ENCODE data around the genes ELAPOR1 and MYBPHL.

DNA sequence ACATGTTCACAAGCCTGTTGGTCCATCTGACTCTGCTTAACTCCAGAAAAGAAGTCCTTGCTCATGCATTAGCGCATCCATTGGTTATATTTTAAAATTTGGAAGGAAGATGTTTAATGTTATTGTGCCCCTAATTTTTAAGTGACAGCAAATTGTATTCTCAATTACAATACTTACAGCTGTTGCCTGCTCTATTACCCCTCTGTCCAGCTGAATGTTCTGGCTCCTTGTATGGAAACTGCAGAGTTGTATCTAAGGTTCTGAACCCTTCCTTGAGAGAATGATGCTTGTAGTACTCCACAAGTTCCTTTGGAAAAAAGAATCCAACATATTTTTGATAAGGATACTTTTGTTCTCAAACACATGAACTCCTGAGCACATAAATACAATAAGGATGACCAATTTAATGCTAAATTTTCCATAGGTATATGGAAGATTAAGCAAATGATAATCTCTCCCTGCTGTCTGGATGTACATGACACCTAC, 368.9 kb downstream of the VAV3 start:
- PRO-cap: no peak

DNA sequence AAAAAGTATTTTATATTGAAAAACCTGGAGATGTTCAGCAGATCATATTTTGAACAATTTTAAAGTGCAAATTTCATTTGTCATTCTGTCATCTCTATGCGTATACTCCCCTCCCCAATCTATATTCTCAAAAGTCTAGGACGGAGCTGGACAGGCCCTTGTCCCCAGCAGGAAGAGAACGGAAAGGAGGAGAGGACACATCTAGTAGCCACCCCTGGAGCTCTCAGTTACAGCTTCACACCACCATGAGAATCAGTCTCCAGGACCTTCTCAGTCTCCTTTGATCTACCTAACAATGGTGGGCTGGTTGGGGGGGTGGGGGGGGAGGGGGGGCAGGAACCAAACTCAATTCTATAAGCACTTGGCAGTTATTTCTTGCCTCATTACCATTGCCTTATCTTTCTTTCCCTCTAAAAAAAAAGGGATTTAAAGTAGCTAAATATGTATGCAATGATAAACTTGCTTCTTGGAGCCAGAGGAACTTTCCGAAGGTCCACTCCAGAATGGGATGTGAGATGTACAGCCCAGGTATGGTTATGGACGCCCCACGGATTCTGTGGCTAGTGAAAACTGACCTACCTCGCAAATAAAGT, 279.2 kb downstream of the VAV3 start:
- PRO-cap: unidirectional peak, plus-strand start at position 178 of the sequence

DNA sequence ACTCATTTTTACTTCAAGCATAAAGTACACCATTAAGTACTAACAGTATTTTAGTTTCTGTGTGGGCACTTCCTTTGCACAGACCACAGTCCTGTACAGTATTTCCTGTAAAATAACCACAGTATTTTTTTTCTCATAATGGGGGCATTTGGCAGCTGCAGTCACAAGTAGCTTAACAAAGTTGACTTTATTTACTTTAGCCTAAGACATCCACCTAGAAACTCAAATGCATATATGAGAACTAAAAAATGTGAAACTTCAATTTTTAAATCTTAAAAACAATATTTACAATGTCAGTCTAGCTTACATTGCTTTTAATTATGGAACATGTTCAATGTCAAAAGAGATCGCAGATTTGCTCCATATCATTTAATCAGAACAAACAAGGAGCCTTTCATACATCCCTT, 135.5 kb downstream of the VAV3 start:
- PRO-cap: no peak

DNA sequence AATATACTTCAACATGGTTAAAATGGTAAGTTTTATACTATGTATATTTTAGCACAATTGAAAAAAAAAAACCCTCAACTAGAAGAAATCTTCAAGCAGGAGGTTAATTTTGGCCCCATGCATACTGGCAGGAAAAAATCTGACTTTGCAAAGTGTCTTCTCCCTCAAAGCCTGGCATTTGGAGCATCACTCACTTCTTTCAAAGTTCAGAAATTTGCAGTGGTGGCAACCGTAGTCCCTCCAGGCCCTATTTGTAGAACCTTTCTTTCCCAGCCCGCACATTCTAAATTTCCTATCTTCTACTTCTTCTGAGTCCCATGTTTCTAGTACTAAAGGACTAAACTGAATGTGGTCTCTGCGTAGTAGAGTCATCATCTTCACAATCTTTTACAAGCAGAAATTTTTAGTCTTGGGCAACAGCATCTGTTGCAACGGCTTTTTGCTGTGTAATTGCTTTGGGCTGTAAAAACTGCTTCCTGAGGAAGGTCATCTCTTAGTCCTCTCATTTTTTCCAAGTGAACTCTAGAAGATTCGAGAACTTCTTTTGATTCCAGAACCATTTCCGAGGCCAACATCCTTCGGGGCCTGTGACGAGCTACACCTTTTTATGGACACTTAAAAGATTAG, 23.9 kb downstream of the VAV3 start:
- PRO-cap: no peak

DNA sequence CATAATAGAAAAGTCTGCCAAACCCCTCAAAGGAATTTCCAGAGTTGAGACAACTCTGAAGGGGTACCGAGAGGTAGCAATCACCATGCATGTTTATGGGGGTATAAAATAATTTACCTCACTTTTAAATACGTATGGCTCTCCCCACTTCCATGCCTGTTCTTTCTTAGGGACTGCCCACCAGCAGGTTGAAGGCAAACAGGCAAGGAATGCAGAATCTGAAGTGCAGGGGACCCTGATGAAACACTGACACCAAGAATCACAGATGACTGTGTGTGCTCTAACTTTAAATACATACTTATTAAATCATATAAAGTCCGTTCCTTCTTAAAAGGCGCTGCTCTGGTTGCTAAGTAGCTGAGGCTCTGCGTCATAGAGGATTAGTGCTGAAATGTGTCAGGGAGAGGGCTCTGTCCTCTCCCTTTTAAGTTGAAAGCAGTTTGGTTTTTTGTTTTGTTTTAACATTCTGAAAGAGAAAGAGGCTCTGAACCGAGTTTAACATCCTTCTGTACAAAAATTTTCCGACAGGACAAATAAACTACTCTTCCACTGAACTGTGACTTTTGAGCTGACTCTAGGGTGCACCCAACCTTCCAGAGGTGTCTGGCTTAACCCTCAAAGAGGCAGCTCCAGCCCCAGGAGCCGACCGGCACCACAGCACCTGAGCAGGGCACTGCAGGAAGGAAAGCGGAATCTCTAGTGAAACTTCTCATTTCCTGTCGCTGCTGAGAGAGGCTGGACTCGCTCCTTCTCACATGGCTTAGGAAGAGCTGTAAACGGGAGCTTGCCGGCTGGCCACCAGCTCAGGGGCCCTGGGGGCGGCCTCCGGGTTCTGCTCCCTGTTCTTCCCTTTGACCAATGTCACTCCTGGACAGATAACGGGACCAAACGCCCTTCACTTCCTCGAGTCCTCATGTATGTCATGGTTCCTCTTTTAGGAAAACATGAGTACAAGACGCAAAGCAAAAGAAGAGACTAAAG, 1.4 kb downstream of the VAV3 start:
- PRO-cap: no peak

DNA sequence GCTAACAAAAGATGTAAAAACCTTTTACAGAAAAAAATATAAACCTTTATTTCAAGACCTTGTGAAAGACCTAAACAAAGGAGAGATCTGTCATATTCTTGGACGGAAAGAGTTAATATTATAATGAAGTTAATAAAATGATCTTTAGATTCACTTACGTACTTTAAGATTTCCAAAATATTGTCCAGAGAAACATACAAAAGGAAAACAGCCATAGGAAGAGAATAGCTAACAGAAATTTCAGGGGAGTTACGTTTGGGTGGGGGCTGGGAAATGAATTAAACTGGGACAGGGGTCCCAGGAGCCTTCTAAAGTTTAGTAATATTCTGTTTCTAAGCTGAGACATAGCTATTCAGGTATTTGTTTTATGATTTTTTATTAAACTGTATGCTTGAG, 94.0 kb downstream of the SLC25A24 start:
- PRO-cap: no peak

- PRO-cap: unidirectional peak, minus-strand start at chr1:108200900
Measured at GRCh38 chr1:108200577-108201264, 578 bp upstream of the SLC25A24 start.

DNA sequence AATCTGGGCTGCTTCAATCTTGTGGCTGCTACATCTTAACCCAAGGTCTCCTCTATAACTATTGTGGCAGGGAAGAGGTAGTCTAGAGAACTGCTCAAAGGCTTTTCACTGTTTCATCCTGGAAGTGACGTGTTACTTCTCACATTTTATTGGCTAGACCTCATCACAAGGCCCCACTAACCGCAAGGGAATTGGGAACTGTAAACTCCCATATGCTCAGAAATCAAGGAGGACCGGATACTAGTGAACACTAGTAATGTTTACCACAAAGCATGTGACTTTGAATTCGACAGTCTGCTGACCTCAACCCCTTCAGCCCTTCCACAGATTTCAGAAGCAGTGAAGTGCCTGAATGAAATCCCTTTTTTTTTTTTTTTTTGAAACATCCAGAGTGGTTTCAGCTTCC, 3.4 kb upstream of the EEIG2 start:
- PRO-cap: no peak

DNA sequence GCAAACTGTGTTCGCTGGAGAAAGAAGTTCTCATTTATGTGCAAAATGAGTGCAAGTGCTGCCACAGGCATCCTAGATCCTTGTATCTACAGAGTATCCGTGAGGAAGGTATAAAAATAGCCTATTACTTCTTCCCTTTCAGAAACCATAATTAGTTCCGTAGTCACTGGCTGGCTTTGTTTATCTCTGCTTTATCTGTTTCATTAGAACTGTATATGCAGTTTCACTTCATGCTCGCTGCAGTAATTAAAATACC, 40.6 kb downstream of the EEIG2 start:
- PRO-cap: no peak

DNA sequence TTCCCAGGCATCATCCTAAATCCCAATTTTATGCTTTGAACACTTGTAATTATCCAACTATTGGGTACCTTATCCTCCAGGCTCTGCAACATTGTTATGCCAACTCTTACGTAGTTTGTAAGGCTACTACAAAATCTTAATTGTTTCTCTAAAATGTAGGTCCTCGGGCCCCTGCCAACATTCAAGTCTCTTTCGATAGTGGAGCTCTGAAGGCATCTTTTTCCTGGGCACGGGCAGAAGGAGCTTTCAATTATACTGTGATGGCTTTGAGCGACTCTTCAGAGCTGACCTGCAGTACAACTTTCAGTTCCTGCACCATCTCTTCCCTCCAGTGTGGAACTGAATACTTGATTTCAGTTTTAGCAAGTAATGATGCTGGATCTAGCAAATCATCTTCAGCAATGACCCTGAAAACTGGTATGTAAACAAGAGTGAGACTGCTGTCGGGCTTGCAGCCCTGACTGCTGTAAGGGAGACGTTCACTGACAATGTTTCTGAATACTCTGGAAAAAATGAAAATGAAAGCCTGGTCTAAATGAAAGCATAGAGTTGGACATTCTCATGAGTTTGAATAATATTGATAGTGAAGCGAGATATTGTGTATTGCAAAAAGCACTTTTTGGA, 9.6 kb downstream of the FNDC7 start:
- PRO-cap: no peak

DNA sequence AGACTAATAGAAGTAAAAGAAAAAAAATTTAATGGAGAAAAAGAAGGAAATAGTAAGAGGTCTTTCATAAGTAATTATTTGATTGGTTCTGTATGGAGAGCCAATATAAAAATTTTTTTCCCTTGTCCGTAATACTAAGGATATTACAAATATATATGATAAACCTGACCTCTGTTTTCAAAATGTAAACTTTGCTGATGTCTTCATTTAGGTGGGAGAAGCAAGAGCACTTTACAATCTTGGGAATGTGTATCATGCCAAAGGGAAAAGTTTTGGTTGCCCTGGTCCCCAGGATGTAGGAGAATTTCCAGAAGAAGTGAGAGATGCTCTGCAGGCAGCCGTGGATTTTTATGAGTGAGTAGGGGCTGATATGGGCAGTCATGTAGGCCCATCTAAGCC, 21.0 kb downstream of the GPSM2 start:
- PRO-cap: no peak

DNA sequence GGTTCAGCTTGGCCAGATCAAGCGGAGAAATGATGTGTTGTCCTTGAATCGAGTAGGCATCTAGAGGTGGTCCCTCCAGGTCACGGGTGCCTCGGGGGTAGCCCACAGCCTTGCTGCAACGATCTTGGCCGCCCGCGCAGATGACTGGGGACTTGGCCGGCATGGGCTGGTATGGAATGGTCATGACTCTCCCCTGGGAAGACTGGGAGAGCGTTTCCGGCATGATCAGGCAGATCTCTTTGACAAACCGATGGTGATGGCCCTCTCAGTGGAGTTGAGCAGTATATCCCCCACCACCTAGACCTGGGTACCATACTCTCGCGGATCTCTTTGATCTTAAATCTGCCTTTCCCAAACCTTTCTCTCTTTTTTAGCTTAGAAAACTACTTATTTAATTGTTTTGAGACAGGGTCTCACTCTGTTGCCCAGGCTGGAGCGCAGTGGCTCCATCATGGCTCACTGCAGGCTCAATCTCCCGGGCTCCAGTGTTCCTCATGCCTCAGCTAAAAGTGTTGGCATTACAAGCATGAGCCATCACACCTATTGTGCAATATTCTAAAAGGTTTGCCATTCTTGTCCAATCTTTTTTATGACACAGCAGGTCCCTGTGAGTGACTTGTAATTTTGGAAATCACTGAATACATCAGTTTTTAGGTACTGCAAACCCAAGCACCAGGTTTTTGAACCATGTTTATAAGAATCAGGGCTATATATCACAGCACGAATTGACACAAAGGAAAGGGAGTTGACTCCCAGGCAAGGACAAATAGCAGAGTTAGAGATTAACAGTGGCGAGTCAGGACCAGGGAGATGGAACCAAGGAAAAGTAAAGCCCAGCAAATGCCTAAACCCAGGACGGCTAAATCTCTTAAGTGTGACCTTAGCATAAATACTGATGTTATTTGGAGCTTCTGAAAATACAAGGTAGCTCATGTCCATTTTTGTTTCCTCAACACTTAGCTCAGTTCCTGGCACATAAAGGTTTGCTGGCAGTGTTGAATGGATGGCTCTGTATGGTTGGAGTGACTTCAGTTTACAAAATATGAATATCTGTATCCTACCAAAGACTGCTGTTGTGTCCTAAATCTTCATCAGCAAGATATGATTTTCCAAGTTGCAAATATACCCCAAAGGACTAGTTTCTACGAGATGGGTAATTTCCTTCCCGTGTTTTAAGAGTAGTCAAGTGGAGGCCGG, 7.7 kb downstream of the CFAP276 start:
- PRO-cap: no peak

DNA sequence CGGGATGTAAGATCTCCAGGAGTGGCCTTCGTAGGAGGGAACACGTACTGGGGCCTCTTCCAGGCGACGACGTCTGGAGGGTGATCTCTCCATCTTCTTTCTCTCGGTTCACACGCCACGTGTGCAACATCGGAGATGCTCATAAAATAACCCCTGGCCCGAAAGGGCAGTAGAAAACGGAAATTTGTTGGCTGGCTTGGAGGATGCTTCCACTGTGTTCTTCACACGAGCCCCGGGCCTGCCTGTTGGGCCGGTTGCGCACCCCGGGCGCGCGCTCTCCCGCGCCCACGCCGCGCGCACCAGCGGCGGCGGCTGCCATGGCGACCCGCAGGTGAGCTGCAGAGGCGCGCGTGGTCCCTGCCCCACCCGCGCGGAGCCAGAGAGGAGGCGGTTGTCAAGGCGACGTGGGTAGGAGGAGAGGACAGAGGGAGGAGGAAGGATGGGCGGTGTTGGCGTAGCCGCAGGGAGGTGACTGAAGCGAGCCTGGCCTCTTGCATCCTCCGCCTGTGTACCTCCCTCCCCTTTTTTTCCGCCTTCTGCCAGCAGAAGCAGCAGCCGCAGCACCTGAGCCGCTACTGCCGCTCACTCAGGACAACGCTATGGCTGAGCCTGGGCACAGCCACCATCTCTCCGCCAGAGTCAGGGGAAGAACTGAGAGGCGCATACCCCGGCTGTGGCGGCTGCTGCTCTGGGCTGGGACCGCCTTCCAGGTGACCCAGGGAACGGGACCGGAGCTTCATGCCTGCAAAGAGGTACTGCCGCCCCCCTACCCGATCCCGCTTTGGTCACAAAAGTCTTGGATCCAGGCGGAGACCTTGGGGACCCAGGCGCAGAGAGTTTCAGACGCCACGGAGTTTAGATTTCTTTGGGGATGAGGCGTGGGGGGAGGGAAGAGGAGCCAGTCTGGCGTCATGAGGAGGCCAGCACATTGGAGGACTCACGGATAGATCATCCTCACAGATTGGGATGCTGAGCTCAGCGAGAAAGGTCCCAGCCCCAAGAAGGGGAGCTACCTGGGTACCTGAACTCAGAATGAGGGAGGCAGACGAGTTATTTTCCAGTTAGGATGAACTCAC, at the start of gene ELAPOR1:
Gene ELAPOR1, plus strand, starts transcription at position 531 of the 1,076 bp plus-strand sequence.
- PRO-cap: unidirectional peak, plus-strand start at position 575 of the sequence

- PRO-cap: no peak
Measured at GRCh38 chr1:109273072-109273574, 9.8 kb downstream of the PSRC1 start.

GRCh38 chr1:109306905-109308105, at the start of gene MYBPHL:
Gene MYBPHL, minus strand, starts transcription at chr1:109307011.
- PRO-cap: unidirectional peak, minus-strand start at chr1:109307450

DNA sequence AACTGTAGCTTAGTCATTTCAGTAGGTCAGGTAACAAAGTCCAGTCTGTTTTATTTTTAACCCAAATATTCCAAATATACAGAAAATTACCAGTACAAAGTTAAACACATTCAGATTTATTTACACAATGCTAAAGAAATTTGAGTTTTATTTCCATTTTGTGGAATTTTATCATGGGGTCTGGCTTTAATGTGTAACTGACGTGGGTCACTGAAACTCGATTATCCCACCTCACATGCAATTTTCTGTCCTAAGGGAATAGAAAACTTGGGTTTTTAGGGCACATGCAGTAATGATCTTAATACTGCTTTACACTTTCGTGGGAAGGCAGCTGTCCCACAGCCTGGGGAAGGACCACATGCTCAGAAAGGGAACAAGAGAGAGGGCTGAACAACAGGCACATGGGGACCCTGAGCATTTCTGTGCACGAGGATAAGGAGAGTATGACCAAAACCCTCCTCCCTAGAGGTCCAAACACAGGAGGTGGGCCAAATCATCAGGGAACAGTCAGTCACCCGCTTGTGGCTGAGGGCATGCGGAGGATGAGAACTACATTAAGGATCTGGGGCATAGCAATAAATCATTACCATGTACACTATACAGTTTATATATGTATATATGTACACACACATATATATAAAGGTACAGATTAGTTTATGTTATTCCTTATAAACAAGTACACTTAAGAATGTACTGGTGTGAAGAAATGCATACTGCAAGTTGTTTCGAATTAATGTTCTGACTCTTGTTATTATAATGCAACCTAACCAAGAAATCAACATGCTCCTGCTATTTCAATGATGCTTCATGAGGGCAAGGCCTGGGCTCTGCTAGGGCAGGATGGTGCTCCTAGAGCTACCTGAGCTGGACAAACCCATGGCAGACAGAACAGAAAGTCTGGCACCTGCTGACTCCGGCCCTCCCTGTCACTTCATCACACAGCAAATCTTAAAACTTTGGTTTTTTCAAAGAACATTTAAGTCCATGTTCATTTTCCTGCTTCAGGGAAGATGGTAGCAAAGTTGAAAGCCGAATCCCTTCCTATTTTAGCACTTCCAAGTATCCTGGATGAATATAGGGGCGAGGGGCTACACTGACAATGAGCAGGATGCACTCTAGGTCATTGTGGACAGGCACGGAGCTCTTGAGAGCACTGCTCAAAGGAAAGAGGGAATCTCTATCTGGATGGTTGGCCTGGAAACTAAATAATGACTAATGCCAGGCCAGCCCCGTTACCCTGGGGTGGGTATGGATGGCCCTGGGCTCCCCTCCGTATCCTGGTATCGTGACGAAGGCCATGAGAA, 3.2 kb upstream of the MYBPHL start:
- PRO-cap: no peak

- PRO-cap: no peak
Measured at GRCh38 chr1:109377276-109377908, 20.3 kb downstream of the SORT1 start.

GRCh38 chr1:109423585-109424434, 2.4 kb downstream of the PSMA5 start:
- PRO-cap: no peak

DNA sequence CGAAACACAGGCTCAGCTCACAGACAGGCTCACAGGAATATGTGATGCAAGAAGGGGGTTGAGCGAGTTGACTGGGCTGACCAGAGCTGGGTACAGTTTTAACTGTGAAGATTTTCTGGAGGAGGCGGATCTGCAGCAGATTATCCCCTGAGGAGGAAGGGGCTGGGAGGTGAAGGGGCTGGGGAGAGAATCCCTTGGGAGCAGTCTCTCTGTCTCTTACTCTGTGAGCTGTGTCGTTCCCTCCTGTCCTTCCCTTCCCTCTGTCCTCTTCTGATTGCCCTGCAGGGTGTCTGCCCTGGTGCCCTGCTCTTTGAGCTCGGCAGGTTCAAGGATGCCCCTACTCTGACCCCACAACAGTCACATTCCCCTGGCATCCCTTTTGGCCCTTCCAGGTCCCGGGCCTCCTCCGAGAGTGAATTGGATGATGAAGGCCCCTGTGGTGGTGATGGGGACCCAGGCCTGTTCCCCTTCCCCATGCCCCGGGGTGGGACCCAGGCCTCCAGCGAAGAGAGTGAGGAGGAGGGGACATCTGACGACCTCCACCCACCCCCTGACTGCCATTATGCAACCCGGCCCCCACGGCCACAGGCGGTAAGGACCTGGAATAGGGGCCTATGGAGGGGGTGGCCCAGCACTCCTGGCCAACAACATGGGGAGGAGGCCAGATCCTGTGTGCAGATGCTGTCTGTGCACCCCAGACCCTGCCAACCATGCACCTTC, 4.2 kb upstream of the CYB561D1 start:
- PRO-cap: no peak

DNA sequence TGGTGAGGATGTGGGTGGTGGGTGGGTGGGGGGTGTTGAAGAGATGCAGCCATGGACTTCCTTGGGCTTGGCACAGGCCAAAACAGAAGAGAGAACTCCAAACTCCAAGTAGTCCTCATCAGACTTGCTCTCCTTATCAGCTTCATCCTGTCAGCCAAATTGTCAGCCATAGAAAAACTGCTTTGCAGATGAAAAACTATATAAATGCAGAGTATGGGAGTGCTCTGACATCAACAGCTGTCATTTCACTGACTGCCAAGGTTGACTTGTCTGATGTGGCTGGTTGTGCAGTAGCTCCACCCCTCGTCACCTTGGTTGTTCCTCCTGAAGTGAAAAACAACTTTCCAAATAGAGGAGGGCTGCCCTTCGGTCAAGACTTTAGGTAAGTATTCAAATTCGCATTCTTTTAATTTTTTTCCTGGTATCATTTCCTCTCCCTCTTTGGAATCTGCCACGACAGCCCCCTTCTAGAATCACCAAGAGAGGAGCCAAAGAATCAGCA, 7.0 kb downstream of the AMIGO1 start:
- PRO-cap: no peak

Measured in ileum (tissue), 1 donor.